Endometrial microvascular endothelial cells (primary cell): ENCODE measurements around a stretch of chr12.

- RAMPAGE, long total RNA = no peak
Observed at GRCh38 chr12:118375951-118376351, 404 bp upstream of the SUDS3 start.

GRCh38 chr12:119042474-119042805 lies 61.1 kb downstream of the SRRM4 start:
- RAMPAGE, long total RNA = no peak

DNA sequence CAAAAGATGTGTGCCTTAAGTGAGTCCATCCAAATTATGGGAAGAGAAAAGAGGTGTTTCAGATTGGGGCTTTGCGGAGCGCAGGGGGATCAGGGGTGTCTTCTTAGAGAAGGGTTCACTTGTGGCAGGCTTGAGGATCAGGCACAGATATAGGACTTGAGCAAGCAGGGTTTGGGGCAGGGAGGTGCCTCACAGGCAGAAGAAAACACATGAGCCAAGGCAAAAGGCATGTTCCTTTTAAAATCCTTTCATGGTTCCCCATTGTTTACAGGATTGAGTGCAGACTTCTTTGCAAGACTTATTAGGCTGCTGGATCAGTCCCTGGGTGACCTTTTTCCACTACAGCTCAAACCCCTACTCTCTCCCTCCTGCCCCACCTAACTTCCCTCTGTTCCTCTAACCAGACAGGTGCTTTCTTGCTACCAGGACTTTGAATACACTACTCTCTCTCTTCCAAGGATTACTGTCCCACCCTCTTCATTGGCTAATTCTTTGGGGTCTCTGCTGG lies 19.7 kb downstream of the HSPB8 start:
- RAMPAGE, long total RNA = no peak

DNA sequence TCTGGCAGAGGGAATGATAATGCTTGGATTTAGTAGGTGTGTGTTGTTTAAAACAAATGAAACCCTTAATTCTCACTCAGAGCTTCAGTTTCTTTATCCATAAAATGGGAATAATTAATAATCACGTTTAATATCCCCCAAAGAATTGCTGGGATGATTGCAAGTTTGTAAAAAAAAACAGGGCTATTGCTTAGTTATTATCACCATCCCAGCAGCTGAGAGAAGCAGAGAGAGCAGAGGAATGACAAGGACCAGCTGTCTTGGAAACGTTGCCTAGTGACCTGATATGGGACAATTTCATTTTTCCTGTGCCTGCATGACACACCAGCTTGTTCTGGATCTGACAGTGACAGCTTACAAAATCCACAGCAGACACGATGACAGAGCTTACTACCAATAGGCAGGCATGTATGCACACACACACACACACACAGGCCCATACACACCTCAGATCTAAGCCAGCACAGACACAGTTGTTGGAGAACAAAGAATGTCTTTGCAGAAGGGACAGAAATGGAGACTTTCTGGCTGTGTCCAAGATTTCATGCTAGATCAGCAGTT lies 25.3 kb downstream of the HSPB8 start:
- RAMPAGE, long total RNA = no peak

DNA sequence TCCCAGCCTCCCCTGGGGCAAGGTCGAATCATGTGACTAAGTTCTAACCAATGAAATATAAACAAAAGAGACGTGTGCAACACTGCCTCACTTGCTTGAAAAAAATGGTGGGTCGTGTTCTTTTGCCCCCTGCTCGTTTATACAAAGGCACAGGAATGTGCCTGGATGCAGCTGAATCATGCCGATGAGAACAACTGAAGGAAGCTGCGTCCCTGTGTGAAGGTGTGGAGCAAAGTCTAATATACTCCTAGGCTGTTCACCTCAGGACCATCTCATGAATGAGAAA lies 51.2 kb downstream of the HSPB8 start:
- RAMPAGE, long total RNA = no peak

- RAMPAGE, long total RNA = no peak
Observed at GRCh38 chr12:119680790-119681449, 13.0 kb downstream of the PRKAB1 start.

DNA sequence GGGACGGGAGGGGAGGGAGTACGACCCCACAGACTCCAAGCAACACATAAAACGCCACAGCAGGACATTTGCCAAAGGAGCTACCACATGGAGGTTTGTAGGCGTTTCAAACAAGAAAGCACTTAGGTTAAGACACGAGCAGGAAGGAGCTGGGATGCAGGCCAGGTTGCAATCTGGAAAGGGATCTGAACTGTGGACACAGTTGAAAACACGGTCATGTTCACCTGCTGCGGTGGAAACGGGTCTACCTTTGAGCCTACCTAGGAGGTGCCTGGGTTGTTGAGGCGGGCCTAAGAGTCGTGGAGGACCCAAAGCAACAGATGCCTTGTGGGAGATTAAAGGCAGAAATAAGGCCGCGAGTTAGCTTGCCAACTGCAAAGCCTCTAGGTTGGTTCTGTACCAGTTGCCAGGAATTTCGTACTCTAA lies 18.5 kb downstream of the PRKAB1 start:
- RAMPAGE, long total RNA = no peak

DNA sequence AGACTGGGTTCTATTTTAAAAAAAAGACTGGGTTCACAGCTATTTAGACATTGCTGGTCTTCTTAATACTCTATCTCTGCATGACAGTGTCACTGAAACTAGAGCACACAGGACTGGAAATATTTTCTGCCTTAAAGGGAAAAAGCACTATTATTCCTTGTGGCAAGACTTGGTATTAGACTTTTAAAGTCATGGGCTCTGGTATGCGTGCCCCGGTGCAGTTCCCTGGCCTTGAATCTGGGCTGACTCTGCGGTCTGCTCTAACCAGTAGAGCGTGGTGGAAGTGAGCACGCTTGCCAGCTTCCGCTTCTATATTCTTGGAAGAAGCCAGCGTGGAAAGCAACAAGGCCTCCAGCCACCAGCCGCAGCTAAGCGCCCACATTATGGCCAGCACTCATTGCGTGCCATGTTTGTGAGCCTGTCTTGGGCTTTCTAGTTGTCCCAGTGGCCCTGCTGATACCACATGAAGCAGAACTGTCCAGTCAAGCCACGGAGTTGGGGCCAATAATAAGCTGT lies 31.4 kb downstream of the PRKAB1 start:
- RAMPAGE, long total RNA = no peak

GRCh38 chr12:120061690-120062248 lies 54.8 kb downstream of the RAB35 start:
- RAMPAGE, long total RNA = no peak

- RAMPAGE, long total RNA = no peak
Observed at GRCh38 chr12:120101706-120101995, 14.9 kb downstream of the RAB35 start.

- RAMPAGE, long total RNA = no peak
Observed at GRCh38 chr12:120124267-120124776, 7.8 kb upstream of the RAB35 start.

GRCh38 chr12:120207186-120207830 lies 6.4 kb upstream of the RPLP0 start:
- RAMPAGE, long total RNA = no peak

DNA sequence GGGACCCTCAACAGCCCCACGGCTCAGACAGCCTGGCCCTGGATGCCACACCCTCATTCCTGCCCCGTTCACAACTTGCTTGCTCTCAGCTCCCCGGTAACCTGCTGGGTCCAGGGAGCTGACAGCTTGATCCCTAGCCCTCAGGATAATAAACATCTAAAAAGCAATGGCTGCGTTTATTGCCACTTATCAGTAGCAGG lies 24.2 kb upstream of the RPLP0 start:
- RAMPAGE, long total RNA = no peak

GRCh38 chr12:120240307-120241110 lies 25.0 kb downstream of the PXN start:
- RAMPAGE, long total RNA = no peak

DNA sequence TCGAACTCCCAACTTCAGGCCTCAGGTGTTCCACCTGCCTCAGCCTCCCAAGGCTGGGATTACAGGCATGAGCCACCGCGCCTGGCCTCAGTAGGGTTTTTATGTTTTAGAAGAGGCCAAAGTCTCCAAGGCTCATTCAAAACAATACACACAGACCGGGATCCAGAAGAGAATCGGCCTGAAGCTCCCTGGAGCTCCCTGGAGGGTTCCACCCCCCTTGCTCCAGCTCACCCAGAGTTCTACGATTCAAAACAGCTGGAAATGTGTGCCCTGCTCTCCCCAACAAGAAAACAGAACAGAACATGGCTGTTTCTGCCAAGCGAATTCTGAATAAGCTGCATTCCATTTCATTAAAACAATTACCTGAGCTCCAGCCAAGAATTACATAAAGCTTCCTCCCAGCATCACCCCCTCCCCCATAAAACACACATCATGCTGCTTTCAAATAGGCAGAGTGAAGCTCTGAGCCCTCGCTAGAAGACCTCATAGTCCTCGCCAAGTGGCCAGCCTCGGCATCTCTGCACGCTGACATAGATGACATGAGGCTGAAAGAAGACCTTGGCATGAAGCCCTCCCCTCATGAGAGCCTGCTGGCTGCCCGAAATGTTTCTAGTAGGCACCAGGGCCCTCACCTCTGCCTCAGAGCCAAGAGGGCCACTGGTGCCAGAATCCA lies 8.5 kb downstream of the PXN start:
- RAMPAGE, long total RNA = no peak

- RAMPAGE, long total RNA = no peak
Observed at GRCh38 chr12:120261961-120263020, 3.2 kb downstream of the PXN start.

- RAMPAGE, long total RNA = no peak
Observed at GRCh38 chr12:120367901-120368595, 916 bp downstream of the MSI1 start.

DNA sequence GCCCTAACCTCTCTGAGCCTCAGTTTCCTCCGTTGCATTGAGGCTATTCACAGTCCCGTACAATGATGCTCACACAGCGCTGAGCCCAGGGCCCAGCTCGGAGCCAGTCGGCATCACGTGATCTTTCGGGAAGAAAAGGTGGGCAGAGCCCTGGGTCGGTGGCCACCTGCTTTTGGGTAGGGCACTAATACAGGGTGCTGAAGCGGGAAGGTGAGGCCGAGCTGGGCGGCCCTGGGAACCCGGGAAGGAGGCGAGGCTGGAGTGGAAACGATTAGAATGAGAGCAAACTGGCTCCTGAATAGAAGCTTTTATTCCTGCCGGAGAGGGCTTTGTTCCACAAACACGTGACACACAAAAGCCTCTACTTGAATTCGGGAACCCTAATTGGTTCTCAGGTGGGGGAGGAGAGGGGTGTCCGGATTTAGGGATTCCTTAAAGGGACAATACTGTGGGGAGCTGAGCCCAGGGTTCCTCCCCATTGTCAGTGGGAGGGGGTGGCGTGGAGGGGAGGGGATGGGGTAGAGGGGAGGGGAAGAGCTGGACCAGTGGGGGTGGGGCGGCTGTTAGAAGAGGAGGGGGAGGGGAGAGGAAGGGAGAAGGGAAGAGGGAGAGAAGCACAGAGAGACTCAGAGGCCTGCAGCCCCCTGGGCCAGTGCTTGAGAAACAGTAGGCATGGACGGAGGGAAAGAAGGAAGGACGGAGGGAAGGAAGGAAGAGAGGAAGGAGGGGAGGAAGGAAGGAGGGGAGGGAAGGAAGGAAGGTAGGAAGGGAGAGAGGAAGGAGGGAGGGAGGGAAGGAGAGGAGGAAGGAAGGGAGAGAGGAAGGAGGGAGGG lies 20.2 kb upstream of the MSI1 start:
- RAMPAGE, long total RNA = no peak

DNA sequence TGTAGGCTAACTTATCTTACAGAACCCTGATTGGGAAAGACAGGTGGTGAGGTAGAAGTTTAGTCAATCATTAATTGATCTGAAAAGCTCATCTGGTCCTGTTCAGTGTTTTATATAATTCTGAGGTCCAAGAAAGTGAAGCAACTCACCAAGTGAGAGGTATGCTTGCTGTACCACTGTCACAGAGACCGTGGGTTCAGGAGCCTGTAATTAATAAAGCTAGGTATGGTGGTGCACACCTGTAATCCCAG lies 7.2 kb downstream of the GATC start:
- RAMPAGE, long total RNA = no peak

DNA sequence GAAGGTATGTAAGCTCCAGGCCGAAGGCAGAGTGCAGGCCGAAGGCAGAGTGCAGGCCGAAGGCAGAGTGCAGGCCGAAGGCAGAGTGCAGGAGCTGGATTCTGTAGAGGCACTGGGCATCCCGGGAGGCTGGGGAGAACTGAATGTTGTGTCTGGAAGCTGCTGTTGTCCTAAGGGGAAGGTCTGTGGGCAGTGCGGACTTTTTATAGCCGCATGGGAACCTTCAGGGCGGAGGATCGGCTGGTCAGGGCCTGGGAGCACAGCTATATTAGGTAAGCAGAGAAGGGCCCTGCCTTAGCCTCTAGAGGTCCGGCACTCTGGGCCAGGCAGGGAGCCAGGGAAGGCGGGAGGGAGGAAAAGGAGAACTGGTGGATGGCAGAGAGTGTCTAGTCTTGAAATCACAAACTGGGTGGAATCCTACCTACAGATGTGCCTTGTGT lies 14.2 kb downstream of the CABP1 start:
- RAMPAGE, long total RNA = no peak